Metastatic Liver Carcinoma in the Adrenal Gland (tissue), 2 donors: ENCODE measurements around the genes BTRC, POLL, ARMH3, PITX3 and ACTR1A.

- PRO-cap, 2 experiments, result peak in 2 of 2 experiments; most common plus-strand start chr10:101354069 (in 2)
These were observed at the start of gene BTRC for GRCh38 chr10:101353822-101354981. TSS of gene BTRC (plus strand) at chr10:101354165.

DNA sequence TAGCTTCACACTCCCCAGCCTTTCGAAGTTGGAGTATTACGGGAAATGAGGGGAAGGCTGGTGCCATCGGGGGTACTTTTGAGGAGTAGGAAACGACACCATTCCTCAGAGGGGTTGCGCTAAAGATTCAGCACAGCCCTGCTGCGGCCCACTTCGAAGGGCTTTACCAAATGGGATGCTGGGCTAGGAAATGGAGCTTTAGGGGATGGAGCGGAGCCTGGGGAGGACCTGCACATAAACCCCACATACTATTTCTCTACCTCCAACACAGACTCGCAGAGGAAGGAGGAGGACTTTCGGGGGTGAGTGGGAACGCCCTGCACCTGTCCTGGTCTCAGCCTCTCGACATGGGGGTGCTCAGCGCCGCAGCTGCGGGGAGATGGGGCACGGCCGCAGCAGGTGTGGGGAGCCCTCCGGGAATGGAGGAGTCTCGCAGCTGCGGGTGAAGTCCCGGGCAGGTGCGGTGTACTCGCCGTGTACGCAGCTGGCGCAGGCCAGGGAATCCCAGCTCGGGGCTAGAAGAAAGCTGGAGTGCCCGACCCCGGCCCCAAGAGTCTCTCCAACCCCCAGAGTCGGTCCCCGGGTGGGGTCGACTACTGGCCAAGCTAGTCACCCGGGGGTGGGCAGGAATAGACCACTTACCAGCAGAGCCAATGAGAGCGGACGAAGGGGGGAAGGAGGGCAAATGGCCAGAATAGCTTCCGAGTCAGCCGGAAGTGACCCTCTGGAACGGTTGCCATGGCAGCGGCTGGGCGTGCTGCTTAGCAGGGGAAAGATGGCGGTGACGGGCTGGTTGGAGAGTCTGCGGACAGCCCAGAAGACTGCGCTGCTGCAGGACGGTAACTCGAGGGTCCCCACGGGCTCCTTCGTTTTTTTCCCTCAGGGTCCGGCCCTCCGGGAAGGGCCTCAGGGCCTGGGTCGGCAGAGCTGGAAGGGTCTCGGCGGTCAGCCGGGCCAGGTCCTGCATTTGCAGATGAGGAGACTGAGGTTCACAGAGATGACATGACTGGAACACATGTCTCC lies at the start of gene POLL:
POLL (minus strand) TSS at position 696 of the 1,023 bp plus-strand sequence.
- PRO-cap, 2 experiments, result peak in 1 of 2 experiments; most common plus-strand start position 764 of the sequence (in 1); most common minus-strand start position 686 of the sequence (in 1)

DNA sequence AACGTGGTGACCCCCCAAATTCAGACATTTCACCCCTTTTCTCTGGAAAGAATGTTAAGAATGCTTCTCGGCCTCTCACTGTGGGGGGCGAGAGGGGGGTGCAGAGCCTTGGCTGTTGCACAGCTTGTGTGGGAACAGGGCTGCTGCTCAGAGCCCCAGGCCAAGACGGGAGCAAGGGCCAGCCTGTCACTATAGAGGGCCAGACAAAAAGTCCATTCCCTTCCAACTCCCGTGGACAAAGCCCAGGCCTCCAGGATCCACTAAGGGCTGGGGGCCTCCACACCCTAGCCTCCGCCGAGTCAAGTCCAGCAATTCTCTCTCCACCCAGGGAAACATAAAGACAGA lies 26.9 kb downstream of the DPCD start:
- PRO-cap, 2 experiments, result no peak in any of the 2 experiments

GRCh38 chr10:101859399-101860093 lies 15.9 kb upstream of the KCNIP2 start:
- PRO-cap, 2 experiments, result no peak in any of the 2 experiments

DNA sequence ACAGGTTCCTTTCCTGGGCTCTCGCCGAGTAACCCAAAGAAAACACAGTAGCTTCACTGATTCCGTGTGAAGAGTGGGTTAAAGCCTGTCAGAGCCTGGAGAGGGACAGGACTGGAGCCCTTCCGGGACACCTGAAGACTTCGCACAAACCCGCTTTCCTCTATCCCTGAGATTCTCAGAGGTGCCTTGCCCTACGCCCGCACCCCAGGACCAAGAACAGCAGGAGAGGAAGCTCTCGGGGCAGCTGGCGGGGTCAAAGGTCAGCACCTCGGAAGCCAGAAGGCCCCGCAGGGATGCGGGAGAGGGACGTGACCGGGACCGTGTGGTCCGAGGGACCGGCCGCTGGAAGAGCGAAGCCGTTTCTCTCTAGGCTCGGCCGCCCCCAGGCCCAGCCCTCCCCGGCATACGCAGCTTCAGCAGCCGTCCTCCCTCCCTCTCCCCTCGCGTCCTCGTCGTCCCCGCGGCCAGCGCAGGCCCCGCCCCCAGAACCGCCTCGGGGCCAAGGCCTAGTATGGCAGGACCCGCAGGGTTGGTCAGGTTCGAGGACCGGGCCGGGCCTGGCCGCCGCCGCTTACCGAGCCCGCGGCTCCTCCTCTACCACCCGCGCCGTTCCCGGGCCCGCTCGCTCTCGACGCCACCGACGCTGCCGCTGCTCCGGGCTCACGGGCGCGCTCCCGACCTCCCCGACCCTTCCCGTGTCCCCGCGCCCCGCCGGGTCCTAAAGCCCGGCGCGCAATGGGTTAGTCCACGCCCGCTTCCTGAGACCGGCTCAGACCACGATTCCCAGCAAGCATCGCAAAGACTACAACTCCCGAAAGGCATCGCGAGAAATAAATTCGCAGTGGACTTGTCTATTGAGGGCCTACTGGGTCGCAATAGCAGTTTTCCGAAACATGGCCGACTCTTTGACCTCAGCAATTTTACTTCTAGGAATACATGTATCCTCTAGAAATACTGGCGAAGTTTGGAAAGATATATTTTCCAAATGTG lies at the start of gene ARMH3:
ARMH3 (minus strand) TSS at position 664 of the 990 bp plus-strand sequence.
- PRO-cap, 2 experiments, result peak in 2 of 2 experiments; most common plus-strand start position 278 of the sequence (in 1); most common minus-strand start position 211 of the sequence (in 1)

DNA sequence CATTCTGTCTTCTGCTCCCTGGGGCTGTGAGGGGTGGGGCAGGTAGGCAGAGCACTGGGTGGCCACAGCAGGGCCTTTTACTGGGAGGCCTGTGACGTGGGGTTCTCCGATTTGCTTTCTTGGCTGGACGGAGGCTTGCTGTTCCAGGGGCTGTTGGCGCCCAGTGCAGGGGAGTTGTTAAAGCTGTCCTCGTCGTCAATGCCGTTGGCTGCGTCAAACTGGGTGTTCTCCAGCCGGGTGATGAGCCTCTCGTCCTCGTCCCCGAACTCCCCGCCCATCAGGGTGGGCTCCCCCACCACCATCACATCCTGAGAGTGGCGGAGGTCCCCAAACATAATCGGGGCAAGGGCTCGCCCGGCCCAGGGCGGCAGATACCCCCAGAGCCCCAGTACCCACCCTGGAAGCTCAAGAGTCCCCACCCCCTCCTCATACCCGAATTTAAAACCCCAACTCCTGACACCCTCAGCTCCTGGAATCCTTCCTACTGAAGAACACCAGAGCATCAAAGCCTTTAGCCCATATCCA lies 12.1 kb downstream of the LDB1 start:
- PRO-cap, 2 experiments, result no peak in any of the 2 experiments

- PRO-cap, 2 experiments, result peak in 1 of 2 experiments; most common plus-strand start chr10:102117405 (in 1)
These were observed 3.2 kb downstream of the LDB1 start for GRCh38 chr10:102116886-102117502.

- PRO-cap, 2 experiments, result peak in 1 of 2 experiments; most common minus-strand start chr10:102241509 (in 1)
These were observed at the start of gene PITX3 for GRCh38 chr10:102241291-102242285. TSS of gene PITX3 (minus strand) at chr10:102241512.

- PRO-cap, 2 experiments, result no peak in any of the 2 experiments
These were observed 13.2 kb upstream of the NFKB2 start for GRCh38 chr10:102382107-102382962.

- PRO-cap, 2 experiments, result no peak in any of the 2 experiments
These were observed 452 bp downstream of the NFKB2 start for GRCh38 chr10:102395820-102396493.

GRCh38 chr10:102401218-102401714 lies 5.8 kb downstream of the NFKB2 start:
- PRO-cap, 2 experiments, result no peak in any of the 2 experiments

- PRO-cap, 2 experiments, result peak in 2 of 2 experiments; most common minus-strand start chr10:102422033 (in 2)
These were observed 1.4 kb downstream of the FBXL15 start for GRCh38 chr10:102421848-102422625.

GRCh38 chr10:102492833-102493575 lies 9.5 kb downstream of the ACTR1A start:
- PRO-cap, 2 experiments, result no peak in any of the 2 experiments

- PRO-cap, 2 experiments, result peak in 2 of 2 experiments; most common plus-strand start chr10:102502326 (in 2); most common minus-strand start chr10:102502712 (in 2)
These were observed at the start of gene ACTR1A for GRCh38 chr10:102502171-102503207. TSS of gene ACTR1A (minus strand) at chr10:102502712.

DNA sequence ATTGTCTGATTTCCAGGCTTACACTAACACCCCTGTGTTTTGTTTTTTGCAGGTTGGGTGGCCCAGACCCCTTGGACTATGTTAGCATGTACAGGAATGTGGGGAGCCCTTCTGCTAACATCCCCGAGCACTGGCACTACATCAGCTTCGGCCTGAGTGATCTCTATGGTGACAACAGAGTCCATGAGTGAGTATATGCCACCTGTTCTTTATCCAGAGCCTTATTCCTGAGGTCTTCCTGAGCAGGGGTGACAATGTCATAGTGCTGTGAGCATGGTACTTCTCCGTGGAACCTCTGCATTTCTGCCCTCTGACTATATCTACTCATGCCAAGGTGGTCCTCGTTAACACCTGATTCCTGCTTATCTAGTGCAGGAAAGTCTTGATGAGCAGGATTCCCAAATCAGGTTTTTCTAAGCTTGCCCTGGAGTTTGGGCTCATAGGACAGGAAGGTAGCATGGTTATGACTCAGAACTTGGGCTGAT lies 5.4 kb downstream of the SUFU start:
- PRO-cap, 2 experiments, result no peak in any of the 2 experiments

DNA sequence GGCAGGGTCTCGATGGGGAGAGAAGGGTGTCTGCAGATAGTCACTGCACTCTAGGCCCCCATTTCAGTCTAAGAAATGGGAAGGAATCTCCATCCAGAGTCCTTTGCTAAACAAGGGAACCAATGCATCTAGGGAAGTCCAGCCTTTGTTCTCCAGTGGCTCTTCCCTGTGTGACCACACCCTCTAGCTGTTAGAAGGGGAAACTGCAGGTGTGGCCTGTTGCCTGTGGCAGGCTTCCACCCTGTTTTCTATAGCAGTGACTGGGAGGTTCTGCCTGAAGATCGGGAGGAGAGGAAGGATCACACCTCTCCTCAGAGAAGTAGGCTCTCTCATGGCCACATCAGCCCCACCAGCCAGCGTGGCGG lies 47.8 kb upstream of the TRIM8 start:
- PRO-cap, 2 experiments, result peak in 1 of 2 experiments; most common plus-strand start position 277 of the sequence (in 1)

GRCh38 chr10:102643569-102643984 lies 702 bp upstream of the TRIM8 start:
- PRO-cap, 2 experiments, result peak in 2 of 2 experiments; most common plus-strand start chr10:102643663 (in 2); most common minus-strand start chr10:102643842 (in 1)

DNA sequence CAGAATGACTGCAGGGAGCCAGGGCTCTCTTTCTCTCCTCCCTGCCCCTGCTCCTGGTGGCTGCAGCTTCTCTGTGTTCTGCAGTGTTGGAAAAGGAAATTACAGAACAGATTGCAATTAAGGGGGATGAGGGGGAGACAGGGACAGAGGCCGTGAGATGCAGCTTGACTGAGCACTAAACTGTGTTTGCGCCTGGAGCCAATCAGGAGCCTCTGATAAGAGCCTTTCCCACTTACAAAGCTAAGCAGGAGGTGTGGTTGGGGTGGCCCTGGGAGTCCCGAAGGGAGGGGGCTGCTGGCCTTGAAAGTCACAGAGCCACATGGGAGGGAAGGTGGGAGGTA lies 26.6 kb downstream of the TRIM8 start:
- PRO-cap, 2 experiments, result no peak in any of the 2 experiments

DNA sequence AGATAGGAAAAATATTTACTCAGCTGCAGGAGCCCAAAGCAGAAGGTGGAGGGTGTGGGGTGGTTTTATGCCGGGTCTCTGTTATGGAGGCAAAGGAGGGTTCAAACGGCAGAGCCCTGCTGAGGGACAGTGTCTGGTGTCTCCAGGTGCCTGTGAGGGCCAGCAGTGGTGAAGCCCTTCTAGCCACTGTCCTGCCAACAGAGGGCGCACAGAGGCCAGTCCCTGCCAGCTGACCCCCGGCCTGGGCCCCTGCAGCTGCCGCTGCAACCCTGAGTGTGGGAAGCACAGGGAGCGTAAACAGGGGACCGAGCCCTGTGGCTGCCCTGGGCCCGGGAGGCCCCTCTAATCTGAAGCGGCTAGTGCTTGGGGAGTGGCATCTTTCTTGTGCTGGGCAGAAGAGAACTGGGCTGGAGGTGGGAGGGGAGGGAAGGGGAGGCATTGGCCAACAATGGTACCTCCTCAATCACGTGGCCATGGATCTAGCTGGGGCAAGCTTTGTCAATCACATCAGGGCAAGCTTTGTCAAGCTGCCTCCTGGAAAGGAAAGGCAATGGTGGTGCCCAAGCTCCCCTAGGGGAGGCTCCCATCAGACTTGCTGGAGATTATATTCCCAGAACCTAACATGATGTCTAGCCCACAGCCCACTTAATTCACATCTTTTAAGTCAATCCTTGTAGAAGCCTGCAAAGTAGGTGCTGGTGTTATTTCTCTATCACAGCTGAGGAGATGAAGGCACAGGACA lies 34.6 kb downstream of the TRIM8 start:
- PRO-cap, 2 experiments, result no peak in any of the 2 experiments

- PRO-cap, 2 experiments, result no peak in any of the 2 experiments
These were observed 21.2 kb downstream of the WBP1L start for GRCh38 chr10:102764799-102765594.